ENCODE data around the gene CCDC82.

- RRBS = no CpG with 5 or more reads among the region's 11 CpGs
Observed at GRCh38 chr11:96155726-96156821, 186.9 kb downstream of the MAML2 start.

DNA sequence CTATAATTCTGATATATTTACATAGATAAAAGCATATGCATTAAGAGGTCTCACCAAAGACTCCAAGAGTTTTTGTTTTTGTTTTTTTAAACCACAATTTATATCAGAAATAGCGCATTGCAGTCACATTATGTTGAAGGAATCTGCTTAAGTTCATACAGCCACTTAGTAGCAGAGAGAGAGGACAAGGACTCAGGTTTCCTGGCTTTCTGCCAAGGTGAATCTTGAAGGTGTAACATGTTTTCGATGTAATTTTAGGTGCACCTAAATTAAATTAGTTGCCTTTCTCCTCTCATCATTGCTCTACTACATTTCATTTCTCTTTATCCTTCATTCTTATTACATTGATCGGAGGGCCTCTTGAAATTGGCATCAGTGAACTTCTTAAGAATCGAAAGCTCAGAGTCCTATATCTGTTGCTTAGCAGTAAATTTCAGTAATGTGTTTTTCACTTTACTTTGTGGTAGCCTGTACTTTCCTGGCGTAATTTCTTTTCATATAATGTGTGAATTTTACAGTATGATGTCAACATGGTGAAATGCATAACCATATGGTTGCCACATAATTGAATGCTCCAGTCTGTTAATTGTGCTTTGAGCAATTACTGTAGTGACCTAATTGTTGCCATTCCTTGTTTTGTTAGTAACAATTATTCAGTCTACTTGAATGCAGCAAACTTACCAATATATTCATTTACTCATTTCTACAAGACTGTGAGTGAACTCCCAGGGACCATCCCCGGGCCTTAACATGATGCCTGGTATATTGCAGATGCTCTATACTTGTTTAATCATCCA is 138.2 kb downstream of the MAML2 start:
- RRBS = no CpG with 5 or more reads among the region's 6 CpGs

DNA sequence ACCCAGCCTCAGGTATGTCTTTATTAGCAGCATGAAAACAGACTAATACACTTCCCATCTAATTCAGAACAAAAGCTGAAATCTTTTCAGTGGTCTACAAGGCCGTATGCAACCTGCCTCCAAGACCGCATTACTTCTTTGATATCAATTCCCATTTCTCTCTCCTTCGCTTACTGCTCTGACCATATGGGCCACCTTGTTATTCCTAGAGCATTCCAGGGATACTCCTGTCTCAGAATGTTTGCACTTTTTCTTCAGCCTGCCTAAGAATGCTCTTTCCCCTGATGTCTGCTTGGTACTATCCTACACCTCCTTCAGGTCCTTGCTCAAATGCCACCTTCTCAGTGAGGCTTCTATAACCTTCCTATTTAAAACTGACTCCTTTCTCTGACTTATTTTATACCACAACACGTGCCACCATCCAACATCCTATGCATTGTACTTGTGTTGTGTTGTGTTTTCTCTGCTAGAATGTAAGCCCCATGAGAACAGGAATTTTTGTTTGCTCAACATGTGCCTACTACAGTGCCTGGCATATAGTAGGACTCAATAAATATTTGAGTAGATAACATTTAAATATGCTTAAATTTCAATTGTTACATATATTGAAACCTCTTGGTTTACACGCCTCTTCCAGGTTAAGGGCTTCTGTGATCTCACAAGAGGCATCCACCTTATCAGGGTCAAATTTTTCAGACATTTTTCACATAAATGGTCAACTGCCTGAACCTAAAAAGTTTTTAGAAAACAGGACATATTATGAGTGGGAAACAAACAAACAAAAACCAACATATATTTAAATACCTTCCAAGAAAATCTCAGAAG is 71.0 kb downstream of the MAML2 start:
- RRBS = no CpG with 5 or more reads among the region's 5 CpGs

DNA sequence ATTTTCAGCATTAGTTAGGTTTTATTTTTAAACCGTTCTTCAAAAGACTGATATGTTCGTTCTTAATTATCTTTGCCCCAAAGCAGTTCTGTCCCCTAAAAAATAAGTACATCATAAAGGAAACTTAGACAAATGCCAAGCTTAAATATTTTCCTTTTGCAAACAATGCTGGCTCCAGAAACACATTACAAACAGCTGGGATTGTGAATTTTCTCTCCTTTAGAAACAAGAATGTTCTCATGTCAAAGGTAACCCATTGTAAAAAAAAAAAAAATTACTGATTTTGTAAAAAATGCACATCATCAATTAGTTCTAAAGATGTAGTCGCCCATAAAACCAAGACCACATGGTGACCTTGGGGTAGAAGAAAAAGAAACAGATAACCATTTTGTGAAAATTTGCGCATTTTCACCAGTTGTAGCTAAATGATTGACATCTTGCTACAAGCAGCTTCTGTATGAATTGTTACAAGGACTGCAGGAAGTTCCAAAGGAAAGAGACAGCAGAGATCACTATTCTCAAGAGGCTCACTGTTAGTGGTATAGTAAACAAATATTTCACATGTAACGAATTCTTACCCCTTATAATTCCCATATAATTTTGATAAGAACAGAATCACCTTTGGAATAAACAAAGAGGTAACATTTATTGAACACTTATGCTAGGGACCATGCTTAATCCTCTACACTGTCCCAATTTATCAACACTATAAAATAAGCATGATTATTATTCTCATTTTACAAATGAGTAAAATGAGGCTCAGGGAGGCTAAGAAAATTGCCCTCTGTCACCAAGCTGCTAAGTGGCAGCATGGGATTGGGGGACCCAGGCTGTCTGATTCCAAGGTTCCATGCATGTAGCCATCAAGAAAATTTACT is 48.7 kb downstream of the MAML2 start:
- RRBS = no CpG with 5 or more reads among the region's 5 CpGs

GRCh38 chr11:96299327-96299930 is 43.6 kb downstream of the MAML2 start:
- RRBS = no CpG with 5 or more reads among the region's 8 CpGs

DNA sequence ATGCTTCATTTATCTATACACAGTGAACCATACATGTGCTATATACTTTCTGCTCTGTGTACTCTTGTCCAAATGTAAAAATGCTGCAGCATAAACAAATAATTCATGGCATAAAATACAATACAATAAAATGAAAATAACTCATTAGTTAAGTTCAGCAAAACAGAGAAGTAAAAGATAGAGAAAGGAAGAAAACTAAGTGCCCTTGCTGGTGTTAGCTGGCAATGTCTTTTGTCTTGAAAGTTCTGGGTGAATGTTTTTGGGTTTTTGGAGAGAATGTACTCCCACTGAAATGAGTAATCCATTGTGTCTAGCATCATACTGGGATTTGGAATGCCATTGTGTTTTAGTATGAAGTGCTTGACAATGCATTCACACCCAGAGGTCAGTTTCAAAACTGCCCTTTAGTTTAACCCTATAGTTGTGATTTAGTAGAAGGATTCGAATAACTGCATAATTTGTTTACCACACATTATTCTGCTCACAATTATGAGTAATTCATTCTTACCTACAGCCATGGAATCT is 34.0 kb downstream of the MAML2 start:
- RRBS = no CpG with 5 or more reads among the region's 1 CpG

GRCh38 chr11:96389028-96390136 is at the start of gene CCDC82:
Gene CCDC82, minus strand, starts transcription at chr11:96389912.
- RRBS = 1% methylated on average over 32 of the region's 64 CpGs

DNA sequence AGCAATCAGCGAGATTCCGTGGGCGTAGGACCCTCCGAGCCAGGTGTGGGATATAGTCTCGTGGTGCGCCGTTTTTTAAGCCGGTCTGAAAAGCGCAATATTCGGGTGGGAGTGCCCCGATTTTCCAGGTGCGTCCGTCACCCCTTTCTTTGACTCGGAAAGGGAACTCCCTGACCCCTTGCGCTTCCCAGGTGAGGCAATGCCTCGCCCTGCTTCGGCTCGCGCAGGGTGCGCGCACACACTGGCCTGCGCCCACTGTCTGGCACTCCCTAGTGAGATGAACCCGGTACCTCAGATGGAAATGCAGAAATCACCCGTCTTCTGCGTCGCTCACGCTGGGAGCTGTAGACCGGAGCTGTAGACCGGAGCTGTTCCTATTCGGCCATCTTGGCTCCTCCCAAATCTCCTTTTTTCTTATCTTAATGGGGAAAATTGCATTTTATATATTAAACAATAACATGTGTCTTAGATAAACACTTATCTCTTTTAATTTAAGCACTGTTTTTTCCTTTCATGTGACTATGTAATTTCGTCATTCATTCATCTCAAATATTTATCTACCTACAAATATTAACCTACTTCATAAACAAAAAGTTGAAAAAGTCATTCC is 21.6 kb downstream of the JRKL start:
- RRBS = no CpG with 5 or more reads among the region's 31 CpGs

DNA sequence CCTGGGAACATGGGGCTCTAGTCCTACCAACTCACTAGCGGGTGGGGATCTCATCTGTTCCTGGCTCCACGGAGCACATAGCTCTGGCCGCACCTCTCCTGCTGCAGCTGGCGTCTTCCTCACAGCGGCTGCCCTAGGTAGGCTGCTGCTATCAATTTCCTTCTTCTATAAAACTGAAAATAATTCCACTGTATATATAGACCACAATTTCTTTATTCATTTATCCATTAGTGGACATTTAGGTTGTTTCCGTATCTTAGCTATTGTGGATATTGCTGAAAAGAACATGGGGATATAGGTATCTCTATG is 812.1 kb upstream of the CNTN5 start:
- RRBS = no CpG with 5 or more reads among the region's 6 CpGs

GRCh38 chr11:100902573-100903143 is 215.6 kb downstream of the ARHGAP42 start:
- RRBS = no CpG with 5 or more reads among the region's 7 CpGs

- RRBS = no CpG with 5 or more reads among the region's 1 CpG
Observed at GRCh38 chr11:100981247-100981851, 148.3 kb downstream of the PGR start.

DNA sequence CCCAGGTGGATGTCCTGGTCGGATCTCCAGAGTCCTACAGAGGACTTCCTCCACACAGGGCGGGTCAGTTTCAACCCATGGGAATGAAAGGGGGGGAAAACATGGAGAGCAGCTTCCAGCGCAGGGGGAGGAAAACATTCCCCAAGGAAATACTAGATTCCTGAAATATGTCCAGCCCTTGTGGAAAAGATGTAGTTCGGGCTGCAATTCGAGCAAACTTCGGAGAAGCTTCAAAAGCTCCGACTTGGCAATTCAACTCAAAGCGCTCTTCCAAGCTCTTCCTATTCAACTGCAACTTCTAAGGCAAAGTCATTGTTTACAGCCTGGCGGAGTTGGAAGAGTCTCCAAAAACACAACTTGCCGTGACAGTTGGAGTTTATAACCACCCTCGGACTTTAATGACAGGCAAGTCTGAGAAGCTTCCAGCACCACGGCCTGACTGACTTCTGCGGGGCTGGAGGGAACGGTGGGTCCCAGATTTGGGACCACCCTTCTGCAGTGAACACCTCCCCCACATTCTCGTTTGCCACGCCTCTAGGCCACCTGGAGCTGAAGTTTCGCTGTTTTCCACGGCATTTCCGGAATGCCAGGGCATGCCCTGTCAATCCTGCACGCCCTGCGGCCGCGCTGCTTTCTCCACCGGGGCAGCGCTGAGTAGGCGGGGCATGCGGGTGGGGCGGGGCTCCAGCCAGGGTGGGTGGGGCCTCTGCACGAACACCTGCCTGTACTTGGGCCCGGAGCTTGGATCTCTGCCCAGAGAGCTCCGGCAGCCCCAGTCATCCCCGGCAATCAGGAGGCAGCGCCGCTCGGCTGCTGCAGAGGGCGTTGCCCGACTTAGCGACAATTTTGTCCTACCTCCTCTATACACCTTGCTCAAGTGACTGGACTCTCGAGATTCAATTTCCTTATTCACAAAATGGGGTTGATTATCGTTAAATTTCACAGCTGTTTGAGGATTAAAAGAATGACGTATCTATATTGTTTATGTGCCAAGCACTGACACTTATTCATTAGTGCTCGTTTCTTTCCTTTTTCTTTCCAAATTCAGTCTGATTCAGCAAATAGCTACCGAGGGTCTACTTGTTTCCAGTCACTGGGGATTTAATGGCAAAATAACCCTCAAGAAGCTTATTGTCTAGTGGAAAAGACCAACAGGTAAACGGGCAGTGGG is 48.8 kb upstream of the BIRC3 start:
- RRBS = 2% methylated on average over 11 of the region's 44 CpGs

DNA sequence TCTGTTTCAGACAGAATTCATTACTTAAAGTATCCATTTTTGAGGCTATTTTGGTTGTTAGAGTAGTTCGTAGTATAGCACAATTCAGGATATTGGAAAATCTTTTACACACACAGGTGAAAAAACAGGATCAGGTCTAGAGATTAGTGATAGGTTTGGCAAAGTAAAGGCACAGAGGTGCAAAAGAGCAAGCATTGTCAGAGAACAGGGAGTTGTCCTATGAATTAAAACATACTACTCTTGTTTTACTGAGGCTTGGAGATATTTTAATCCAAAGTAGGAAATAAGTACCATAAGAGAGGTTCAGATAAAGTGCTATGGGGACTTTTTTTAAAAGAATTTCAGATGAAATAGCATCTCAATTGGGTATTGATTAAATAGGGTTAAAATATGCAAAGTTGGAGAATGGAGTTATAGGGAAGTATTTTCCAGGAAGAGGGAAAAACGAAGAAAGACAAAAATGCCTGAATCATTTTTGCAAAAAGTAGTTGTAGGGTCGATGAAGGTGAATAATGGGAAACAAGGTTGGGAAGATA is 36.1 kb downstream of the BIRC2 start:
- RRBS = no CpG with 5 or more reads among the region's 3 CpGs

- RRBS = no CpG with 5 or more reads among the region's 2 CpGs
Observed at GRCh38 chr11:102421306-102421613, 31.3 kb downstream of the TMEM123 start.

DNA sequence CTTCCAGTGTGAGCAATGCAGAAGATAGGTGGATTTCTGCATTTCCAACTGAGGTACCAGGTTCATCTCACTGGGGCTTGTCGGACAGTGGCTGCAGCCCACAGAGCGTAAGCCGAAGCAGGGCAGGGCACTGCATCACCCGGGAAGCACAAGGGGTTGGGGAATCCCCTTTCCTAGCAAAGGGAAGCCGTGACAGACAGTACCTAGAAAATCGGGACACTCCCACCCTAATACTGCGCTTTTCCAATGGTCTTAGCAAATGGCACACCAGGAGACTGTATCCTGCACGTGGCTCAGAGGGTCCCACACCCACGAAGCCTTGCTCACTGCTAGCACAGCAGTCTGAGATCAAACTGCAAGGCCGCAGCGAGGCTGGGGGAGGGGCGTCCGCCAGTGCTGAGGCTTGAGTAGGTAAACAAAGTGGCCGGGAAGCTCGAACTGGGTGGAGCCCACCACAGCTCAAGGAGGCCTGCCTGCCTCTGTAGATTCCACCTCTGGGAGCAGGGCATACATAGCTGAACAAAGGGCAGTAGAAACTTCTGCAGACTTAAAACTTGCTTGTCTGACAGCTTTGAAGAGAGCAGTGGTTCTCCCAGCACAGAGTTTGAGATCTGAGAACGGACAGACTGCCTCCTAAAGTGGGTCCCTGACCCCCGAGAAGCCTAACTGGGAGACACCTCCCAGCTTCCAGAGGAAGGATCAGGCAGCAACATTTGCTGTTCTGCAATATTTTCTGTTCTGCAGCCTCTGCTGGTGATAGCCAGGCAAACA is 13.7 kb downstream of the TMEM123 start:
- RRBS = no CpG with 5 or more reads among the region's 17 CpGs

GRCh38 chr11:102615661-102616180 is 9.4 kb downstream of the MMP20 start:
- RRBS = no CpG with 5 or more reads among the region's 4 CpGs

GRCh38 chr11:102832483-102832956 is 10.9 kb downstream of the MMP3 start:
- RRBS = no CpG with 5 or more reads among the region's 6 CpGs

GRCh38 chr11:103753000-103753427 is 283.4 kb upstream of the DDI1 start:
- RRBS = no CpG with 5 or more reads among the region's 4 CpGs

- RRBS = no CpG with 5 or more reads among the region's 3 CpGs
Observed at GRCh38 chr11:103929381-103929916, 107.0 kb upstream of the DDI1 start.